Esophagus squamous epithelium (tissue), 4 donors: Measurements from ENCODE around the genes H2BC5, H3C7, BTN2A2, HMGN4 and ABT1.

GRCh38 chr6:26088388-26089184 lies 1.4 kb downstream of the HFE start:
- PRO-cap = no peak
- RAMPAGE, long total RNA, 4 experiments = no peak in any of the 4 experiments

DNA sequence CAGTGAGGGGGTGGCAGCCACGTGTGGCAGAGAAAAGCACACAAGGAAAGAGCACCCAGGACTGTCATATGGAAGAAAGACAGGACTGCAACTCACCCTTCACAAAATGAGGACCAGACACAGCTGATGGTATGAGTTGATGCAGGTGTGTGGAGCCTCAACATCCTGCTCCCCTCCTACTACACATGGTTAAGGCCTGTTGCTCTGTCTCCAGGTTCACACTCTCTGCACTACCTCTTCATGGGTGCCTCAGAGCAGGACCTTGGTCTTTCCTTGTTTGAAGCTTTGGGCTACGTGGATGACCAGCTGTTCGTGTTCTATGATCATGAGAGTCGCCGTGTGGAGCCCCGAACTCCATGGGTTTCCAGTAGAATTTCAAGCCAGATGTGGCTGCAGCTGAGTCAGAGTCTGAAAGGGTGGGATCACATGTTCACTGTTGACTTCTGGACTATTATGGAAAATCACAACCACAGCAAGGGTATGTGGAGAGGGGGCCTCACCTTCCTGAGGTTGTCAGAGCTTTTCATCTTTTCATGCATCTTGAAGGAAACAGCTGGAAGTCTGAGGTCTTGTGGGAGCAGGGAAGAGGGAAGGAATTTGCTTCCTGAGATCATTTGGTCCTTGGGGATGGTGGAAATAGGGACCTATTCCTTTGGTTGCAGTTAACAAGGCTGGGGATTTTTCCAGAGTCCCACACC lies 3.5 kb downstream of the HFE start:
- PRO-cap = no peak
- RAMPAGE, long total RNA, 4 experiments = no peak in any of the 4 experiments

- PRO-cap = no peak
- RAMPAGE, long total RNA, 4 experiments = no peak in any of the 4 experiments
These were observed 565 bp upstream of the H4C3 start for GRCh38 chr6:26103185-26103551.

DNA sequence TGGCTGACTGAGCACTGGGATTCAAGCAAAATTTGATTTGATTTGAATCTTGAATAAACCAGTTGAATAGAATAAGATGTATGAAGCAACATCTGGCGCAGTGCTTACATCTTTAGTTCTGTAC lies 1.1 kb downstream of the H2BC4 start:
- PRO-cap = no peak
- RAMPAGE, long total RNA, 4 experiments = no peak in any of the 4 experiments

- PRO-cap = no peak
- RAMPAGE, long total RNA, 4 experiments = no peak in any of the 4 experiments
These were observed 14.1 kb downstream of the H2AC6 start for GRCh38 chr6:26138004-26138554.

GRCh38 chr6:26139381-26140551 lies 15.8 kb downstream of the H2AC6 start:
- PRO-cap = no peak
- RAMPAGE, long total RNA, 4 experiments = no peak in any of the 4 experiments

GRCh38 chr6:26158016-26158595 lies at the start of gene H2BC5:
Gene H2BC5 (plus strand): TSS chr6:26158122.
- PRO-cap = bidirectional peak, plus-strand start at chr6:26158122, minus-strand start at chr6:26157891; bidirectional peak, plus-strand start at chr6:26158286, minus-strand start at chr6:26158348
- RAMPAGE, long total RNA, 4 experiments = start-site peak on the plus strand in 2 of 4 experiments, at chr6:26158121-26158320 at its widest, 15 to 277 reads per replicate

DNA sequence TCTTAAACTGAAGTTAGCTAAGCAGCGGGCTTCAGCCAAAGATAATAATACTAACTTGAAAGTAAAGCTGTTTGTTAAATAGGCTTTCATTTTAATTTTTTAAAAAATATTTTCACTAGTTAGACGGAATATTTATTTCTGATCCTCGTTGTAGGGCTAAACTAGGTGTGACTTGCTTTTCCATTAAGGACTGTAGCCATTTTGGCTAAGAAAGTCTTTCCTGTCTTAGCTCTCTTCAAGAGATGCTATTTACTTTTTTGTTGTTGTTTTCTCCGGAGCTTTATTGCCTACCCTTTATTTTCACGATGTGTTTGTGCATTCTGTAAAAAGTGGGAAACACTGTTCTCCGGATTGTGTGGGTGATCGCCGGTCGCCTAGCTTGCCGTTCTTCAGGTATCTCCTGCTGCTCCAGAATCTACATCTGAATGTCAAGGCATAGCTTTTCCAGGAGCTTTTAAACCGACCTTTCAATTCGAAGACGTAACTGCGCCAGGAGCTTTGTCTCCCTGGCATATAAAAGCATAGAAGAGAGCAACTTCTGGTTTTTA lies 510 bp upstream of the H2BC6 start:
- PRO-cap = no peak
- RAMPAGE, long total RNA, 4 experiments = no peak in any of the 4 experiments

- PRO-cap = bidirectional peak, plus-strand start at chr6:26233091, minus-strand start at chr6:26232787; bidirectional peak, plus-strand start at chr6:26233206, minus-strand start at chr6:26233199
- RAMPAGE, long total RNA, 4 experiments = no peak in any of the 4 experiments
These were observed 1.7 kb downstream of the H1-3 start for GRCh38 chr6:26232969-26233592.

GRCh38 chr6:26235328-26235679 lies 517 bp upstream of the H1-3 start:
- PRO-cap = unidirectional peak, minus-strand start at chr6:26235505
- RAMPAGE, long total RNA, 4 experiments = no peak in any of the 4 experiments

DNA sequence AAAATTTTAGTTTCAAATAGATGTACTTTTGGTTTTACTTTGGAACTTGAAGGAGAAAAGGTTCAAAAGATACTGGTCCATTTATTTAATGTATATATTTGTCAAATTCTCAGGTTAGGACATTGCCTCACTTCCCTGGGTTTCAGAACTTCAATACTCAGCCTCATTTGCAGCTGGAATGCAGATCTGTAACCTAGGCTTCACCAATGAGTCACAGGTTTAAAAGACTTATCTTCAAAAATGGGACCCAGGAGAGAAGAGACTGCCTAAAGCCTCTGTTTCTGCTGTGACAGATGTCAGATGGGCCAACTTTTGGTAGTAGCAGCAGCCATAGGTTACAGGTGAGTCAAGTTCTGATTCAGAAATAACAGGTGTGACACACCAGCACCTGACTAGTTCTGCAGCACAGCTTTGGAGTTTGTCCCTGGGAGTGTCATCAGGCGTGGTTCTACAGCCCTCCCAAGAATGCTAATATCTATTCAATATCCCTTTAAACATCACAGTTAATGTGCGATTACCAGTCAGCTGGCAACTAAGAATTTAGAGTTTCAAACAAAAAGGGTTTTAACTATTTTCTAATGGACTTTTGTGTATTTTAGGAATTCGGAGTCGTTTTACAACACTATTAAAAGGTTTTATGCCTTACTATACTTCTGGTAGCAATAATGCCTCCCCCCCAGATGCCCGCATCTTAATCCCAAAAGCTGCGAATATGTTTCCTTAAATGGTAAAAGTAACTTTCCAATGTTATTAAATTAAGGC lies 3.0 kb downstream of the H4C6 start:
- PRO-cap = no peak
- RAMPAGE, long total RNA, 4 experiments = no peak in any of the 4 experiments

GRCh38 chr6:26250190-26250830 lies at the start of gene H3C7:
Gene H3C7 (minus strand): TSS chr6:26250635.
- PRO-cap = bidirectional peak, plus-strand start at chr6:26250394, minus-strand start at chr6:26250217; unidirectional peak, minus-strand start at chr6:26250536; unidirectional peak, minus-strand start at chr6:26250639
- RAMPAGE, long total RNA, 4 experiments = start-site peak on the minus strand in 2 of 4 experiments, at chr6:26250625-26250633 at its widest, 19 to 37 reads per replicate

DNA sequence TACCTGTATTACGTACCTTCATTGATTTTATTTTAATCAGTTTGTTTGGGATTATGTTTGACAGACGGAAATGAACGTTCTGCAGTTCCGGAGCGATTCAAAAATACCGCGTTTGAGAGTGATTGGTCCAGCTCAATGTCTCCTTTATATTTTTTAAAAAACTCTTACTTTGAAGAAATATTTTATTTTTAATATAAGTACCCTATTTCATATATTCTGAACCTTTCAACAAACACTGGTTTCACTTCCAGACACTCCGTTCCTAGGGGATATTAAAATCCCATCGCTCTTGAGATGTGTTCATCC lies 349 bp upstream of the H3C7 start:
- PRO-cap = no peak
- RAMPAGE, long total RNA, 4 experiments = no peak in any of the 4 experiments

GRCh38 chr6:26383028-26384112 lies at the start of gene BTN2A2:
Gene BTN2A2 (plus strand): TSS chr6:26383108.
- PRO-cap = unidirectional peak, plus-strand start at chr6:26383126; unidirectional peak, plus-strand start at chr6:26383161; bidirectional peak, plus-strand start at chr6:26383928, minus-strand start at chr6:26383821
- RAMPAGE, long total RNA, 4 experiments = start-site peak on the plus strand in 3 of 4 experiments, at chr6:26383094-26383221 at its widest, 7 to 38 reads per replicate

DNA sequence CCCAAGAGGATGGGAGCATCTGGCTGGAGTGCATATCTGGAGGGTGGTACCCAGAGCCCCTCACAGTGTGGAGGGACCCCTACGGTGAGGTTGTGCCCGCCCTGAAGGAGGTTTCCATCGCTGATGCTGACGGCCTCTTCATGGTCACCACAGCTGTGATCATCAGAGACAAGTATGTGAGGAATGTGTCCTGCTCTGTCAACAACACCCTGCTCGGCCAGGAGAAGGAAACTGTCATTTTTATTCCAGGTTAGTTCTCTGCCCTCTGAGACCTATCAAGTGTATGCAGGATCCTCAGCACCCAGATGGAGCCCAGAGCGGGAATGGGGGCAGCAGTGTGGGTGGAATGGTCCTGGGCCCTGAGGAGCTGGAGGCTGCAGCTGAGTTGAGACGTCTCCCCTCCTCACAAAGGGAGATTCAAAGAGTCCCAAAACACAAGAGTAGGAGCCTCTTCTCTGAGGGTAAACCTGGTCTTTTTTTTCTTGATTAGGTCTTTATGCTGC lies 5.2 kb downstream of the BTN2A2 start:
- PRO-cap = no peak
- RAMPAGE, long total RNA, 4 experiments = no peak in any of the 4 experiments

GRCh38 chr6:26448027-26448475 lies 7.7 kb downstream of the BTN3A3 start:
- PRO-cap = no peak
- RAMPAGE, long total RNA, 4 experiments = no peak in any of the 4 experiments

GRCh38 chr6:26538080-26538572 lies at the start of gene HMGN4:
Gene HMGN4 (plus strand): TSS chr6:26538366.
- PRO-cap = bidirectional peak, plus-strand start at chr6:26538403, minus-strand start at chr6:26538329
- RAMPAGE, long total RNA, 4 experiments = start-site peak on the plus strand in 4 of 4 experiments, at chr6:26538355-26538437 at its widest, 143 to 664 reads per replicate

- PRO-cap = bidirectional peak, plus-strand start at chr6:26596976, minus-strand start at chr6:26596851
- RAMPAGE, long total RNA, 4 experiments = start-site peak on the plus strand in 4 of 4 experiments, at chr6:26596954-26596983 at its widest, 196 to 531 reads per replicate
These were observed at the start of gene ABT1 for GRCh38 chr6:26596459-26597642. Gene ABT1 (plus strand): TSS chr6:26596953.

- PRO-cap = no peak
- RAMPAGE, long total RNA, 4 experiments = no peak in any of the 4 experiments
These were observed 2.7 kb downstream of the ABT1 start for GRCh38 chr6:26599137-26600152.

DNA sequence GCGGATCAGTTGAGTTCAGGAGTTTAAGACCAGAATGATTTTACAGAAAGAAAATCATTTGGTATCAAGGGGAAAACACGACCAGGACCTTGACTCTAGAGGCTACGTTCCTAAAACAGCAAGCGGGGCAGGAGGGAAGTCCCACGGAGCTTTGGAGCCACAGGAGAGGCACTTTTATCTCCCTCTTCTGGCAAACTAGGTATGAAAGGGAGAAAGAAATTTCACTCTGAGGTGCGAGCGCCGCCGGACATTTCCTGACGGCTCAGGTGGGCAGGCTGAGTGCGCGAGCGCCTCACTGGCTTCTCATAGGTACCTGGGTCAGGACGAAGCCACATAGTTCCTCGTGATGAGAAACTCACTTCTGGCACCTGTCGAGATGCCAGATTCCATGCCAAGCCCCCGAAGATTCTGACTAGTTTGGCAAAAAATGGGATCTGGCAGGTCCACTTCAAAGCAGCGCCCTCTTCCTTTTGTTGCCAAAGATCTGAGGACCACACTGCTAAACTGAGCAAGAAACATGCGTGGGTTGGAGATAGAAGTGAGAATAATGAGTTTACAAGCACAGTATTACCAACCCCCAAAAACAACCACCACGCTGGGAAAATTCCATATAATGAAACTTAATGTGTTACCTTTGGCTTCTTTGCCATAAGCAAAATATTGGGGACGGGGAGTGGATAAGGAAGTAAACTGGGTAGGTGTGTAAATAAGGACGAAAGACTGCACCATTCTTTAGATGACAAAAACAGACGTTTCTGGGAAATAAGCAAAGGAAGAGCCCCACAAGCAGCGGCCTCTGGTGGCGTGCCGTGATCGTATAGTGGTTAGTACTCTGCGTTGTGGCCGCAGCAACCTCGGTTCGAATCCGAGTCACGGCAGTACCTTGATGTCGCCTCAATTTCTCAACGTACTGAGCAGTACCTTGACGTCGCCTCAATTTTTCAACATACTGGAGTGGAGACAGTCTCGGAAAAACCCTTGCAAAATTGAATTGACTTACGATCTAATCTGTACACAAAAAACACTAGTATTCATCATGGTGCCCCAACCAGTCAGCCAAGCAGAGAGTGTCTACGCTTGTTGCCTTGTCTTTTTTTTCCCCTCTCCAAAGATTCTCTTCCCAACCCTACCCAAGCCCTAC lies 10.8 kb downstream of the H2AC12 start:
- PRO-cap = no peak
- RAMPAGE, long total RNA, 4 experiments = no peak in any of the 4 experiments